Left lobe of liver (tissue), 1 donor: ENCODE measurements around a stretch of chr15.

GRCh38 chr15:63041707-63042320 is 733 bp upstream of the TPM1 start:
- PRO-cap, result unidirectional peak, plus-strand start at chr15:63042140

- PRO-cap, result no peak
These were observed 9.3 kb downstream of the TPM1 start for GRCh38 chr15:63051858-63052238.

- PRO-cap, result no peak
These were observed 21.5 kb downstream of the TPM1 start for GRCh38 chr15:63063952-63064545.

DNA sequence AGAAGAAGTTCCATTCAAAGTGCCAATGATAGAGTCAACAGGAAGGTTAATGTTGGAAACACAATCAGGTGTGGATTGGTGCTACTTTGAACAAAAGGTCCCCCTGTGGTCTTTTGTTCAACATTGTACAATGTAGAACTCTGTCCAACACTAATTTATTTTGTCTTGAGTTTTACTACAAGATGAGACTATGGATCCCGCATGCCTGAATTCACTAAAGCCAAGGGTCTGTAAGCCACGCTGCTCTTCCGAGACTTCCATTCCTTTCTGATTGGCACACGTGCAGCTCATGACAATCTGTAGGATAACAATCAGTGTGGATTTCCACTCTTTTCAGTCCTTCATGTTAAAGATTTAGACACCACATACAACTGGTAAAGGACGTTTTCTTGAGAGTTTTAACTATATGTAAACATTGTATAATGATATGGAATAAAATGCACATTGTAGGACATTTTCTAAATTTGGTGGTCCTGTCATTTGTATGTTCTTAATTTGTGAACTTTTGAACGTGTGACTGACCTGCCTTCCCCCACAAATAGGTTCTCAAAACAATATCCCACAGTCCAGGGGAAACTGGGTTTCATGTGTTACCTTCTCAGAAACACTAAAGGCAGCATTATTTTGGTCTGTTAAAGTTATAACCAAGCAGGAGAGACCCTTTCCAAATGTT is 29.0 kb downstream of the TPM1 start:
- PRO-cap, result no peak

GRCh38 chr15:63325501-63326365 is 48.3 kb downstream of the APH1B start:
- PRO-cap, result no peak

DNA sequence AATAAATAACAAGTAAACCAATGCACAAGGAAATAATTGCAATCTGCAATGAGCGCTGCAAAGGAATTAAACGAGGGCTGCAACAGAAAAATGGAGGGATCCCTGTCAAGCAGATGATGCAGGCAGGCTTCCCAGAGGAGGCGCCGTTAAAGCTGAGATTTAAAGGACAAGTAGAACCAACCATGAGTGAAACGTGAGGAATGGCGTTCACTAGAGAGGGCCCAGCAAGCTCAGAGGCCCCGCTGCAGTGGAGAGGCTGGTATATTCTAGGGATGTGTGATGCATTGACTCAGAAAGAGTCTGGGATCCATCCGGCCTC is 28.6 kb downstream of the CA12 start:
- PRO-cap, result no peak

GRCh38 chr15:63367464-63368053 is 14.1 kb downstream of the CA12 start:
- PRO-cap, result no peak

DNA sequence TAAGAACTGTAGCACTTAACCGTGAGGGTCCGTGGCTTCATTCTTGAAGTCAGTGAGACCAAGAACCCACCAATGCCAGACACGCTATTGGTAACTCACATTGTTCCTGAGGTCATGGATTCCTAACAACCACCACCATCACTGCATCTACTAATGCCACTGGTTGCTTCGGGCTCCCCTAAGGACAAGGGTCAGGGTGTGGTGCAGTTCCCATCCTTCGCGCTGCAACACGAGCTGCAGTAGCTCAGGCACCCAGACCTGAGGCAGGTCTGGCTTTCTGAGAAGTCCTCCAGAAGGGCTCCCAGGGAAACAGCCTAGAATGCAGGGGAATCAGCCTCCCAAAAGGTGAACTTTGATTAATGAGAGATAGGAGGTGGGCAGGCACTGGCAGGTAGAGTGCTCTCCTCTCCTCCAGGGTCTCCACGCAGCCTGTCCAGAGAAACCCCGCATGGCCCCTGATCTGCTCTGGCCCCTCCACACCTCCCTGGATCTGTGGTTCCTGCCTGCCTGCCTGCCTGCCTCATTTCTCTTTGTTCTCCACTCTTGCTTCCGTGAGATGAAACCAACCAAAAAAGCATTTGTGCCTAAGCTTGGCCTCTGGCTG is 44.1 kb upstream of the USP3 start:
- PRO-cap, result no peak

DNA sequence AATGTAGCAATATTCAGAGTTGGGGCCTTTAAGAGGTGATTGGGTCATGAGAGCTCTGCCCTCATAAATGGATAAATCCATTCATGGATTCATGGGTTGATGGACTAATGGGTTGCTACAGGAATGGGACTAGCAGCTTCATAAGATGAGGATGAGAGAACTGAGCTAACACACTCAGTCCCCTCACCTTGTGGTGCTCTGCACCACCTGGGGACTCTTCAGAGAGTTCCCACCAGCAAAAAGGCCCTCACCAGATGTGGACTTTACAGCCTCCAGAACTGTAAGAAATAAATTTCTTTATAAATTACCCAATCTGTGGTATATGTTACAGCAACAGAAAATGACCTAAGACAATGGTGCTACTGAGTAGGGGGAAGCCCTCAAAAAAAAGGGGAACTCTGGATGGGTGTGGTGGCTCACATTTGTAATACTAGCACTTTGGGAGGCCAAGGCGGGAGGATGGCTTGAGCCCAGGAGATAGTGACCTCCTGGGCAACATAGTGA is 14.2 kb upstream of the USP3 start:
- PRO-cap, result no peak

GRCh38 chr15:63550769-63551588 is 46.2 kb upstream of the FBXL22 start:
- PRO-cap, result no peak

GRCh38 chr15:63593082-63594250 is 3.7 kb upstream of the FBXL22 start:
- PRO-cap, result no peak

DNA sequence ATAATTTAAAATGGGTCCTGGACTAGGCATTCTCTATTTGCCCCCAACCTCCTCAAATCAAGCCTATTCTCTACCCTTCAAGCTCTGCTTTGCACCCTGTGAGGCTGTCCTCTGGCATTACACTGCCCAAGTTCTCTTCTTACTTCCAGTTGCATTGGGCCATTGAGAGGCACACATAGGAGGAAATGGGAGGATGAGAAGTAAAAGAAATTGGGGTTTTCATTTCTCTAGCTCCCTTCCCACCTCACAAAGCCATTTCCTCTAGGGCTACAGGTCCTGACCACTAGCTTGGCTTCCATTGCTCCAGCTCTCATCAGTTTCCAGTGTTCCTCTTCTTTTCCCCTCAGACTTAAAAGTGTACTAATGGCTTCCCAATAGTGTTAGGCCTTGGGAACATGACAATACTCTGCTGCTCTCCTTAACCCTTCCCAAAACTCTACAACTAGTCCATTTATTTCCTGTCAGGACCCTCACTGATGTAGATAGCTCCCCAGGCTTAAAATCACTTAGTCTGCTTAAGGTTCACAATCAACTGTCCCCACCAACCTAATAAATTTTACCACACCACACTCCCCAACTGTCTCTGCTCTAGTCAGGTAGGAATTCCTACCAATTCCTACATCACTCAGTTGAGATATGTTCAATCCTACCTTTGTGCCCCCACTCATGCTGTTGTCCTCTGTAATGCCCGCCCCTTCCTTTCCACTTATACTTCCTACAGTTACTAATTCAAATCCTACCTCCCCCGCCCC is 26.4 kb downstream of the HERC1 start:
- PRO-cap, result no peak

DNA sequence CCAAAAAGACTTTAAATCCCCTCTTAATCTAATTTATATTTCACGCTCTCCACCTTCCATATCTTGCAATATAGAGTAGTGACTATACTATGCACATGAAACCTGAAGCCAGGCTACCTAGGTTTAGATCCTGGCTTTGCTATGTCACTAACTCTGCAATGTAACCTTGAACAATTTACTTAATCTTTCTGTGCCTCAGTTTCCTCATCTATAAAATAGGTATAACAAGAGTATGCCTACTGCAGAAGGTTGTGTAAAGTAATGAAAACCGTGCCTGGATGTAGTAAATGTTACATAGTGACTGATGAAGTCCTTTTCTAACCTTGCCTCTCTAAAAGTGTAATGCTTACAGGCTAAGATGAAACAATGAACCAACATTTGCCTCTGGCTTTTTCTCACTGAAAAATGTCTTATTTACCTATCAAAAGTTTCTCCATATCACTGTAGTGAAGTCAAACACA is 18.5 kb downstream of the HERC1 start:
- PRO-cap, result no peak

- PRO-cap, result no peak
These were observed 620 bp downstream of the HERC1 start for GRCh38 chr15:63832999-63833656.

DNA sequence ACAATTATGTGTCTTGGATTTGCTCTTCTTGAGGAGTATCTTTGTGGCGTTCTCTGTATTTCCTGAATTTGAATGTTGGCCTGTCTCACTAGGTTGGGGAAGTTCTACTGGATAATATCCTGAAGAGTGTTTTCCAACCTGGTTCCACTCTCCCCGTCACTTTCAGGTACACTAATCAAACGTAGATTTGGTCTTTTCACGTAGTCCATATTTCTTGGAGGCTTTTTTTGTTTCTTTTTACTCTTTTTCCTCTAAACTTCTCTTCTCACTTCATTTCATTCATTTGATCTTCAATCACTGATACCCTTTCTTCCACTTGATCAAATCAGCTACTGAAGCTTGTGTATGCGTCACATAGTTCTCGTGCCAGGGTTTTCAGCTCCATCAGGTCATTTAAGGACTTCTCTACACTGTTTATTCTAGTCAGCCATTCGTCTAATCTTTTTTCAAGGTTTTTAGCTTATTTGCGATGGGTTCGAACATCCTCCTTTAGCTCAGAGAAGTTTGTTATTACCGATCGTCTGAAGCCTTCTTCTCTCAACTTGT is 84.4 kb downstream of the DAPK2 start:
- PRO-cap, result no peak

DNA sequence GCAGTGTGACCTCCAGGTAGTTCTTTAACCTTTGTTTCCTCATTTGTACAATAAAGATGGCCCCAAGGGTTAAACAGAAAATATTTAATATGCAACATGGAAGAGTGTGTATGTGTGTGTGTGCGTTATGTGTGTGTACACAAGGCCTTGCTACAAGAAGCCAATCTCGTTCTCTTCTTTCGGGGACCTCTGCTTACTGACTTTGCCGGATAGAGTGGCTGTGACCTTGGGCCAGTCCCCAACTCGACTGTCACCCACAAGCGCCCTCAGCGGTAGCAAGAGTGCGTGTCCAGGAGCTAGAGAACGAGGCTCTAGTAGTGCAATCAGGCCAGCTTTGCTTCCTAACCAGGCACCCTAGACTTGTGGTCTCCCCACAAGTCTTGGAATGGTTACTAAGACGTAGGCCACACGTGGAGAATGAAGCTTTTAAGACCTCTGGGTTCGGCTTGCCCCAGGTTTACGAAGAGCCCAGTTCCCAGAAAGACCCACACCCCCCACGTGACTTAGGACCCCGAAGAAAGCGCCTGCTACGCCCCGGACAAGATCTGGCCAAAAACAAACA is 595 bp downstream of the CIAO2A start:
- PRO-cap, result no peak

- PRO-cap, result no peak
These were observed 103.7 kb downstream of the ZNF609 start for GRCh38 chr15:64563915-64564648.

DNA sequence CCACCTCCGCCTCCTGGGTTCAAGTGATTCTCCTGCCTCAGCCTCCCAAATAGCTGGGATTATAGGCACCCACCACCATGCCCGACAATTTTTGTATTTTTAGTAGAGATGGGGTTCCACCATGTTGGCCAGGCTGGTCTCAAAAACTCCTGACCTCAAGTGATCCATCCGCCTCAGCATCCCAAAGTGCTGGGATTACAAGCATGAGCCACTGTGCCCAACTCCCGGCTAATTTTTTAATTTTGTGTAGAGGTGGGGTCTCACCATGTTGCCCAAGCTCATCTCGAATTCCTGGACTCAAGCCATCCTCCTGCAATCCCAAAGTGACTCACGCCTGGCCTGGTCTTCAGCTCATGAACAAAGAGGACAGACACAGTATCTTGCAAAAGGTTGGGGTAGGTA is 13.6 kb downstream of the RBPMS2 start:
- PRO-cap, result unidirectional peak, plus-strand start at position 142 of the sequence

- PRO-cap, result no peak
These were observed 563 bp downstream of the PIF1 start for GRCh38 chr15:64824896-64825271.

- PRO-cap, result no peak
These were observed 31.3 kb downstream of the PLEKHO2 start for GRCh38 chr15:64872969-64873489.